Pericardium fibroblast (primary cell): ENCODE data around the gene NOX5.

DNA sequence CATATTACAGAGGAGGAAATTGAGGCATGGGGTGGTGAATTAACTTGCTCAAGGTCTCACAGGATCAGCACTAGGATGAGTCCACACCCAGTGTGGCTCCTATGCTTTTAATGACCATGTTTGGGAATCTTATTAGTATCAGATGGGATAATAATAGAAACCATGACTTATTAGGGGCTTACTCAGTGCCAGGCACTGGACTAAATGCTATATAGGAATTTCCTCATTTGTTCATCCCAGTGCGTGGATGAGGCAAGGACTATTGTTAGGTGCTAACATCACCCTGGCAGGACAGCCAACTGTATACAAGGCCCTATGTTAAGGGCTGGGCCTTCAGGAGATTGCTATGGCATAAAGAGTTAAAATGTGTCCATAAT is 4.8 kb upstream of the FEM1B start:
- RAMPAGE, long total RNA: no peak

- RAMPAGE, long total RNA: no peak
Observed at GRCh38 chr15:68277514-68277565, 205 bp upstream of the FEM1B start.

- RAMPAGE, long total RNA: no peak
Observed at GRCh38 chr15:68277566-68277725, 99 bp upstream of the FEM1B start.

GRCh38 chr15:68304456-68304701 is 26.8 kb downstream of the FEM1B start:
- RAMPAGE, long total RNA: no peak

DNA sequence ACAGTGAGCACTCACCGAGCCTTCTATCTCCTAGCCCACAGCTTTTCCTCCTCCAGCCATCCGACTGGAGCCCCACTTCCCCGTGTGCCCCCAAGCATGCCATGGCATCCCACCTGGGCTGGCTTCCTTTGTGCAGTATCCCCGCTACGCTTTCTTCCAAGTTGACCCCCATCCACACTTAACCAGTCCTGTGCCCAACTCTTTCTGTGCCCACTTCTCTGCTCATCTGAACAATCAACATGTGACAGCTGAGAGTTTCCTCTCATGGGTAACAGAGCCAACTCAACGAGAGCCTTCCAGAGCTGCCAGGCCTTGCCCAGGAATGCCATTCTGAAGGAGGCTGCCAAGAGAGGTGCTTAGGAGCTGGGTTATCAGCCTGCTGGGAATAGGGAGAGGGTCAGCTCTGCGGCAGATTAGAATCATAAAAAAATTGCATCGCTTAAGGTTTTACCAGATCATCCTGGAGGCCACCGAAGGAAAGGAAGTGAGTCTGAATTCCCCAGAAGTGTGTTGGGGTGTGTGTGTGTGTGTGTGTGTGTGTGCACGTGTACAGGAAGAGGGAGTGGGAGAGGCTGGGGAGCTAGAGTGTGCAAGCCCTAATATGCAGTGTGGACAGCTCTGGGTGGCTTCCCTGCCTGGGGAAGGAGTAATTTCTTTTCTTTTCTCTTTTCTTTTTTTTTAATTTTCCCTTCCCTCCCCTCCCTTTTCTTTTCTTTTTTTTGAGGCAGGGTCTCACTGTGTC is 66.8 kb downstream of the ITGA11 start:
- RAMPAGE, long total RNA: no peak

- RAMPAGE, long total RNA: no peak
Observed at GRCh38 chr15:68368545-68369136, 63.3 kb downstream of the ITGA11 start.

DNA sequence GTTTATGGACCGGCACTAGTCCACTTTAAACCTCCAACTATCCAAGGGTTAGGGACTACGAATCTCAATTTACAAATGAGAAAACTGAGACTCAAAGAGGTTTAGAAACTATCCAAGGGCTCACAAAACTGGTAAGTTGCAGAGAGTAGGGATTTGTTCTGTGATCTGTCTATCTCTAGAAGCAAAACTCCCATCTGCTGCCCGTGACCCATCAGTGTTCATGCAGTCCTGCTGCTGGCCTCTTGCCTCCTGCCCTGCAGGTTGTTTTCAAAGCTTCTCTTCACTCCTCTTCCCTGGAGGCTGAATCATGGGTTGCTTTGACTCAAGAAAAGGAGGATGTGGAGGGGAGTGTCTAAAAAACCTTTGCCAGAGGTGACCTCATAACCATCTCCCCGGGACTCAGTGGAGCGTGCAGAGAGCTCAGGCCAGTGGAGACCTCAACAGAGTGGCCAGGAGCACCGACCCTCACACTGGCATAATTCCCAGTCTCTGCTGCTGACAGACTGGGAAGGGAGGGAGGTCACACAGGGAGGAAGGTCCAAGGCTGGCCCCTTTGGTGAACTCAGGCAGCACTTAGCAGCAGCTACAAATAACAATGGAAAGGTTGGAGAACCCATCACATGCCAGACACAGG is 60.8 kb upstream of the ITGA11 start:
- RAMPAGE, long total RNA: no peak

GRCh38 chr15:68614299-68615581 is 35.9 kb downstream of the CORO2B start:
- RAMPAGE, long total RNA: no peak

GRCh38 chr15:68631492-68632232 is 52.9 kb downstream of the CORO2B start:
- RAMPAGE, long total RNA: no peak

DNA sequence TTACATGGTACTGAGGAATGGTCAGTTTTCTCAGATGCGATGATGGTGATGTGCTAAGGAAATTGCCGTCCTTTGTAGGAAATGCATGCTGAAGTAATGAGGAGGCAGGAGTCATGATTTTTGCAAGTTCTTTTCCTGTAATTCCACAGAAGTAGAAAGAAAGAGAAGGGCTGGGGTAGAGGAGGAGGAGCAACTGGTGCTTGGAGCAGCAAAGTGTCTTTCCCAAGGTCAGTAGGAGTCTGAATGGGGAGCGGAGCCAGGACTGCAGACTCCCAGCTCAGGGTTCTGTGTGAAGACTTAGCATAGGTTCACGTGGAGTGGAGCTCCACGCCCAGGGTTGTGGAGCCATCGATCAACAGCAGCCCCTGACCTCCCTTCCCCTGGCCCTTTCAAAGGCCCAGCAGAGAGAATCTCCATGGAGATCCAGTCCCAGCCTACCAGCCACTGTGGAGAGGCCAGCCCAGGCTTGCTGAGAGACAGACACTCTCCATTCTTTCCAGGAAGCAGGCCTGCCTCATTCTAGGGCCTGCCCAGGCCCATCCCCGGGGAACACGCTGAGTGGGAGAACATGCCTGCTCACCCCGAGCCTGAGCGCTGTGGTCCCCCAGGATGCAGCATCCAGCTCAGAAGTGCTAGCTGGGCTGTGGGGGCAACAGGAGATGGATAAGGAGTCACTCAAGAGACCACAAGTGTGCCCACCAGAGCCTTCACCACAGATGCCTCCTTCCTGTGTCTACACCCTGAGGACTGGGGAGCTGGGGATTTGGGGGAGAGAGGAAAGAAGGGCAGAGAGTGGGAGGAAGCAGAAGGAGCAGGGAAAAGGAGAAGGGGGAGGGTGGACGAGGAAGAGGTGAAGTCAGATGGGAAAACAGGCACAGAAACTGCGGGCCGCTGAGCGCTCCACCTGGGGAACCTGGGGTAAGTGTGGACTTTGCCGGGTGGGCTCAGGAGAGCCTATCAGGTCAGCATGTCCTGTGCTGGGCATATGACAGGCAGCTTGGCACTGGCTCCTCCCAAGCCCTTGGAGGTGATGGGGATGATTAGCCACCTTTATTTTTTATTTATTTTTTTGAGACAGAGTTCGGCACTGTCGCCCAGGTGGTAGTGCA is 62.2 kb downstream of the CORO2B start:
- RAMPAGE, long total RNA: no peak

DNA sequence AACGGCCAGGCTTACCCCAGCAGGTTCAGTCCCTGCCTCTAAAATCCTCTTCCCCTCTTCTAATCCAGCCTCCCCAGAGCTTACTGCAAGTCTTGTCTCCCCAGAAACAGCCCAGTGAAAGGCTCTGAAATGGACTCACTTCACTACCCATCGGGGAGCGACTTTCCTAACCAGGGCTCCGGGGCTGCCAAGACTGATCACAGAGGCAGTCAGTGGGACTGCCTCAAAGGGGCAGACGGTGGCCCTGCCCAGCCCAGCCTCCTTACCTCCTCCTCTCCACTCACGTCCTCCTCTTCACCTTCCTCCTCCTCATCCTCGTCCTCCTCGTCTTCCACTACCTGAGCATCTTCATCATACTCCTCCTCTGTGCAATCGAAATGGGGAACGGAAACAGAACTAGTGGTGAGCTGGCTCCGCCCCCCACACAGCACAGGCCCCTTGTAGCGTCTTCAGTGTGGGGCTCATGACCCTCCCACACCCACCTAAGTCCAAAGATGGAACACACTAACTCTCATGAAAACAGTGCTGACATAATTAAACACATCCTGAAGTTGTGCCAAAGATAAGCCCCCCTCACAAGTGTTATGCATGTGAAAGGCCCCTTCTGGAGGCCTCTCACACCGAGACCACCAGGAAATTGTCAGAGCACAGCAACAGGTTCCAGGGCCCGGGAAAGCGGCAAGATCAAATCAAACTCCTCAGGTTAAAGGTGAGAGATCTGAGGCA is 37.8 kb downstream of the ANP32A start:
- RAMPAGE, long total RNA: no peak

DNA sequence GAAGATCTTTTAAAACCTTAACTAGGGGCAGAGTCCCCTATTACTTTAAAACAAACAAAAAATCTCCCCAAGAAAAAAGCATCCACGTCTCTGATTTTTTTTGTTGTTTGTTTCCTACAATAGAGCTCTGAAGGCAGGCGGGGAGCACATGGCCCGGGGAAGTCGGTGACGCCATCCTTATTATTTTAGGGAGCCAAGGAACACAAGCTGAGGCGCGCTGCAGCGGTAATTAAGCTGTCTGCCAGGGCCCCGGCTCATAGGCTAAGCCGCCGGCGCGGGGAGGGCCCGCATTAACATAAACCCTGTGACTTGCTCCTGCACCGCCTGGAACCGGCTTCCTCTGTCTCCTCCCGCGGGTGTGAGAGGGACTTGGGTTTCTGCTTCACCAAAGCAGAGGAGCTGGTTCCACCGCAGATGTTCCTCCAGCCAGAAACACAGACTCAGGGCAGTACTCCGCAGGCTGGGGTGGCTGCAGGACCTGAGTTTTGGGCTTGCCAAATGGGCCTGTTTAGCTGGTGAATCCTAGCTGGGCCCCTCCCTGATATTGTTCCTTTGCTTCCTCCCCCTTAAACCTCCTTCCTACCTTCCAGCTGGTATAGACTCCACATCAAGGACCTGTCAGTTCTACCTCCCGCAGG is 25.4 kb downstream of the ANP32A start:
- RAMPAGE, long total RNA: no peak

GRCh38 chr15:68817826-68818091 is 2.9 kb downstream of the ANP32A start:
- RAMPAGE, long total RNA: no peak

- RAMPAGE, long total RNA: no peak
Observed at GRCh38 chr15:68818092-68818348, 2.7 kb downstream of the ANP32A start.

DNA sequence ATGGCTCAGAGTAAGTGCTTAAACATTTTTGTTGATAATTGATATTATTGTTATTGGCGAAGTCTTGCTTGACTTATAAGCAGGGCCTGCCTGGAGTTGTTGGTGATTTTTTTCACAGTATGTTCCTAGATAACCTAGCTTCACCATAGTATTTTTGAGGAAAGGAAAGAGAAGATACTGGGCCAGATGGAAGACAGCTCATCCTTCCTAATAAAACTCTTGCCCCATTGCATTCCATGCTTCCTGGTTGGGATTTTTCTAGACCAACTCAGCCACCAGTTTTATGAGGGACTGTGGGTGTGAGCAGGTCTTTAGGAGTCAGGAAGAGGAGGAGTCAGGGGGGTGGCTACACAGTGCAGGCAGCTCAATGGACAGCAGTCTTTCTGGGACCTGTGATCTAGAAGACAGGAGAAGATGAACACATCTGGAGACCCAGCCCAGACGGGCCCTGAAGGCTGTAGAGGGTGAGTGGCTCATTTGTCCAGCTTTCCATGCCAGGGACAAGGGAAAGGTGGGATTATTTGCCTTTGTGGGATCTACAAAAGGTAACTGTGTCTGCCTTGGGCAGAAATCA is at the start of gene NOX5:
Gene NOX5, plus strand, starts transcription at position 374 of the 574 bp plus-strand sequence.
- RAMPAGE, long total RNA: no peak

GRCh38 chr15:69154630-69155256 is 5.7 kb upstream of the GLCE start:
- RAMPAGE, long total RNA: no peak

DNA sequence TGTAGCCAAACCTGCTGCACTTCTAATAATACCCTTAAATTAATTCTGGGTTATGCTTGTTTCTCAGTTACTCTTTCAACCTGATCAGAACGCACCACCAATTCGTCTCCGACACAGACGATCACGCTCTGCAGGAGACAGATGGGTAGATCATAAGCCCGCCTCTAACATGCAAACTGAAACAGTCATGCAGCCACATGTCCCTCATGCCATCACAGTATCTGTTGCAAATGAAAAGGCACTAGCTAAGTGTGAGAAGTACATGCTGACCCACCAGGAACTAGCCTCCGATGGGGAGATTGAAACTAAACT is 7.9 kb upstream of the RPLP1 start:
- RAMPAGE, long total RNA: no peak

DNA sequence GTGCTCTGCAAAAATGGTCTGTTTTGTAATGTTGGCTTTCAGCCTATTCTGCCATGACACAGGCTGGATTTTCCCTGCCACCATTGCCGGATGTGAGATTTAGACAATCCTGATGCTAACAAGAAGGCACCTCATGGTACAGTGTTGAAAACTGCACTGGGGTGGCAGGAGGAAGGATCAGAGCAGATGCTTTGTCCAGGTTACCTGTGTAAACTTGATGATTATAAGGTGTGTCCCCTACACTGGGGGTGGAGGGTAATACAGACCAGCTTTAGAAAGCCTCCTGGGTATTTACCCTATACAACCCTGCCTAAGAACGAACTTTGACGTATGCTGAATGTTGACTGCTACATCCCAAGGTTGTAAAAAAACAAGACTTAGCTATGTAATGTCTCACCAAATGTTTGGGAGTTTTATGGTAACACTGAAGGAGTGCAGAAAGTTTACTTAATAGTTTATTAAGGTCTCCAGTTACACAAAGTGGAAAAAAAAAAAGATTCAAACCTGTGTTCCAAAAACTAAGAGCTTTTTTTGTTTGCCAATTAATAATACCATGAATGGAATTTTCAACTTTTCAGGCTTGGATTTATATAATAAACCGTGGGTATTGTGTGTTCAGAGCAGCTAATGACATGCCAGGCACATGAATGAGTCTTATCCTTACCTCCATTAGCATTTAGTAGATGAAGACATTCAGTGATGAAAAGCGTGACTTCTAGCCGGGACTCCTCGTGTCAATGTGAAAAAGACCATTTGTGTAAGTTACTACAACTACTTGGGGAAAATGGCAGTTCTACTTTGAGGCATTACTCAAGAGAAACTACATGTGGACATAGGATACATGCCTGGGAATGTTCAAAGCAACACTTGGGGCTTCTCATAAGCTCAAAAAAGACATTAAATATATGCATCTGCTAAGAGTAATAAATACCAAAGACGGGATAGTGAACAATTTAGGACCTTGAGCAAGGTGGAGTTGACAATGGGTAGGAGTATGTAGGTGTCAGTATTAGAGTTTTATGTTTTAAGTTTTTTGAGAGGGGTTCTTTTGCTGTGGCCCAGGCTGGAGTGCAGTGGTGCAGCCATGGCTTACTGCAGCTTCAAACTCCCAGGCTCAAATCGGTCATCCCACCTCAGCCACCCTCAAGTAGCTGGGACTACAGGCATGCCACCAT is 3.3 kb downstream of the RPLP1 start:
- RAMPAGE, long total RNA: no peak

DNA sequence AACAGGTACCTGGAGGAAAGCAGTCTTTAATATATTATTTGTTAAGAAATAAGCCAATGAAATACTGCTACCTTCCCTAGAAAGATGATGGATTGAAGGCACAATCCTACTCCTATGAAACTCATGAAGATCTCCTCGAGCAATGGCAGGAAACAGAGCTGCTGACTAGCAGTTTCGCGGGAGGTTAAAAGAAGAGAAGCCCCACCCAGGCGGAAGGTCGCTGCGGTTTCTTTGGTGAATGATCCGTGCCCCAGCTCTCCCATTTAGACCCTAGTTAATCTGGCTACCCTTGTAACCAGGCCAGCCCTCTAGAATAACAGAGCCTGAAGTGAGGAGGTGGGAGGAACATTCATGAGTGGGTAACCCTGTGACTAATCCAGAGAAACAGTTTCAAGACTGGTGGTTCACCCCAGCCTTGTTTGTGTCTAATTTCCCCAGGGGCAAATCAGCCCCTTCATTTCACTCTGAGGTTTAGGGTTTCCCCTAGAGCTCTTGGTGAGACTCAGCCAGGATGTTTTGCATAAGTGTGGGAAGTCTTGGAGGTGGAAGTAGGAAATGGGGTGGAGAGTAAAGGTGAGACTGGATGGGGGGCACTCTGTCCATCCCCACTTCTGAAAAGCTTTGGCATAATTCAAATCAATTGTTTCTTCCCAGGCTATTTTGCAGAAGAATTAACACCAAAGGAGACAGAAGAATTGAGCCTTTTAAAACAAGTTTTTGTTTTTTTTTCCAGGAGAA is 303.0 kb downstream of the RPLP1 start:
- RAMPAGE, long total RNA: no peak

- RAMPAGE, long total RNA: no peak
Observed at GRCh38 chr15:70057126-70057910, 40.4 kb downstream of the TLE3 start.